Foreskin fibroblast (primary cell): ENCODE results near the gene THOC5.

DNA sequence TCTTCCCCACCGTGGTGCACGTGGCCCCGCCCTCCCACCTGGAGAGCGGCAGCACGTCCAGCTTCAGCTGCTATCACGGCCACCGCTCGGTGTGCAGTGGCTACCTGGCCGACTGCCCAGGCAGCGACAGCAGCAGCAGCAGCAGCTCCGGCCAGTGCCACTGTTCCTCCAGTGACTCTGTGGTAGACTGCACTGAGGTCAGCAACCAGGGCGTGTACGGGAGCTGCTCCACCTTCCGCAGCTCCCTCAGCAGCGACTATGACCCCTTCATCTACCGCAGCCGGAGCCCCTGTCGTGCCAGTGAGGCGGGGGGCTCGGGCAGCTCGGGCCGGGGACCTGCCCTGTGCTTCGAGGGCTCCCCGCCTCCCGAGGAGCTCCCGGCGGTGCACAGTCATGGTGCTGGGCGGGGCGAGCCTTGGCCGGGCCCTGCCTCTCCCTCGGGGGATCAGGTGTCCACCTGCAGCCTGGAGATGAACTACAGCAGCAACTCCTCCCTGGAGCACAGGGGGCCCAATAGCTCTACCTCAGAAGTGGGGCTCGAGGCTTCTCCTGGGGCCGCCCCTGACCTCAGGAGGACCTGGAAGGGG lies 11.8 kb downstream of the C22orf31 start:
- RRBS: 85% methylated on average over 13 of the region's 33 CpGs

- RRBS: no CpG with 5 or more reads among the region's 7 CpGs
Observed at GRCh38 chr22:29206573-29206880, 831 bp downstream of the EMID1 start.

- RRBS: 65% methylated on average over 3 of the region's 15 CpGs
Observed at GRCh38 chr22:29208675-29209482, 3.2 kb downstream of the EMID1 start.

DNA sequence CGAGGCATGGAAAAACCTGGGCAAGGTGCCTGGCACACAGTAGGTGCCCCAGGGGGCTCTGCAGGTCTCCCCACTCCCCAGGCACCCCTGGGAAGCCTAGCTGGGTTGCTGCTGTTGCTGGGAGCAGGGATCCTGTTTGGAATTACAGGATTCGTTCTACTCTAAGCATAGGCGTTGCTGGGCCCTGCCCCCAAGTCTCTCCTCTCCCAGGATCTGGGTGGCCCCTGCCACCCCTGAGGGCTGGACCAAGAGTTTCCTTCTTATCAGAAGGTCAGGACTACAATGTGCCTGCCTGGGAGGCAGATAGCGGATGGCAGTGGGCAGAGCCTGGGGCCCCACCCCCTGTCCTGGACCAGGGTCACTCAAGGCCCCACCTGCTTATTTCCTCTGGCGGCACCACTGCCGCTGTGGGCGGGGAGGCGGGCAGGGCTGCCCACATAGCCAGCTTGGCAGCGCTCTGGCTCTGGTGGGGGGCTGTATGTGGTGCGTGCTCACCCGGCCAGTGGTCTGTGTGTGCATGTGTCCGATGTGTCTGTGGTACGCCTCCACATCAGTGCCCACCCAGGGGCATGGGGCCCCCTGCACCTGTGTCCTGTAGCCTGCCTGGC lies 2.8 kb downstream of the GAS2L1 start:
- RRBS: no CpG with 5 or more reads among the region's 13 CpGs

DNA sequence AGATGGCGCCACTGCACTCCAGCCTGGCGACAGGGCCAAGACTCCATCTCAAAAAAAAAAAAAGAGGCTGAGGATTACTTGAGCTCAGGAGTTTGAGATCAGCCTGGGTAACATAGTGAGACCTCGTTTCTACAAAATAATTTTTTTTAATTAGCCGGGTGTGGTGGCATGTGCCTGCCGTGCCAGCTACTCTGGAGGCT lies 24.9 kb downstream of the AP1B1 start:
- RRBS: no CpG with 5 or more reads among the region's 5 CpGs

DNA sequence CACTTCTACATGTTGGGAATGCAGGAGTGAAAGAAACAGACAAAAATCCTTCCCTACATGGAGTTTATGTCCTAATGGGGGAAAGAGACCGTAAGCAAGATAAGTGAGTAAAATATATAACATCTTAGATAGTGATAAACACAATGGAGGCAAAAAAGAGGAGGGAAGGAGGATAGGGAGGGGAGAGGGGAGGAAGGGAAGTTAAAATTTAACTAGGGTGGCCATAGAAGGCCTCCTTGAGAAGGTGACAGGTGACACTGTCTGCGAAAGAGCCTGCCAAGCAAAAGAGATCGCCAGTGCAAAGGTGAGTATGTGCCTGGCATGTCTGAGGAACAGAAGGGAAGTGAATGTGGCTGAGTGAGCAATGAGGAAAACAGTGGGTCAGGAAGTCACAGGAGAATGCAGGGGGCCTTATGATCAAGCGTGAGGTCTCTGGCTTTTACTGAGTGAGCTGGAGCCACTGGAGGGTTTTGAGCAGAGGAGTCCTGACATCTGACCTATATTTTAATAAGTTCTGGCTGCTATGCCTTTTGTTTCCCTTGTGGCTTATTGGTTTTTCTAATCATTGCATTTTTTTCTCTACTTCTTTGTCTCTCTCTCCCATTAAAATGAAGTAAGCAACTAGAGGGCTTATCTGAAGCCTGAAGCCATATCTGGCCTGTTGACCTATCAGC lies 5.8 kb downstream of the AP1B1 start:
- RRBS: no CpG with 5 or more reads among the region's 4 CpGs

GRCh38 chr22:29477812-29478448 lies 2.1 kb upstream of the NEFH start:
- RRBS: no CpG with 5 or more reads among the region's 8 CpGs

DNA sequence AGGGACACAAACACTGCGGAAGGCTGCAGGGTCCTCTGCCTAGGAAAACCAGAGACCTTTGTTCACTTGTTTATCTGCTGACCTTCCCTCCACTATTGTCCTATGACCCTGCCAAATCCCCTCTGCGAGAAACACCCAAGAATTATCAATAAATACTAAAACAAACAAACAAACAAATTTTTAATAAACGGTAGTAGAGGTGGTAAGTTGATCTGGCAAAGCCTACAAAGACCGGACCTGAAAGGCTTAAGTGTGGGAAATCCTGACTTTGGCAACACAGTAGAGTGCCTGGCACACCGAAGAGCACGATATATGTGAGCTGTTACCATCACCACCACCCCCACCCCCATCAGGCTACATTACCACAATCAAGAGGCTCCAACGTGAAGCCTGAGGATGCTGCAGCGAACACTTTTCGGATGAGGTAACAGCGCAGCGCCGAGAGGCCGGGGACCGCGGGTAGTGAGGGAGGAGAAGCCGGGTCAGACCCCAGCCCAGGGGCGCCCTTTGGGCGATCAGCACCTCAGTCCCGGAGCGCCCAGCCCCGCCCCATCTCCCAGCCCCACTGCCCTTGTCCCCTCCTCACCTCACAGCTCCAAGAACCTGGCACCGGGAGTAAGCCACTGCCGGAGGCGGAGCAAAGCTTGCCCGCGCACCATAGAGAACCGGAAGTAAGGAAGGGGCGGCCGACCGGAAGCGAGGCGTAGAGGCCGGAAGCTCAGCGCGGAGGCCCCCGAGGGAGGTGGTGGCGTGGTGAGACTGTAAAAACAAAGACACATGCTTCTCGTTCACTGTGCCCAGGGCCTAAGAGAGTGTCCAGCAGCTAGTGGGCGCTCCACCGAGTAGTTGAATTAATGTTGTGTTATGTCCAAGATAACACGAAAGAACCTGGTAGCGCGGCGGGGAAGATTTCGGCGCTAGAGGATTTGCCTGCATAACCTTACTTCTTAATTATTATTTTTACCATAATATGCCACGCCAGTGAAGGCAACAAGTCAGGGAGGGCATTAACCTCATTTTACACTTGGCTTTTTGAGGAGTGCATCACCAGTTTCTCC lies at the start of gene THOC5:
Gene THOC5 (minus strand): TSS at position 673 of the 1,058 bp plus-strand sequence.
- RRBS: 3% methylated on average over 7 of the region's 47 CpGs

GRCh38 chr22:29648317-29648769 lies 44.9 kb downstream of the NF2 start:
- RRBS: no CpG with 5 or more reads among the region's 3 CpGs

DNA sequence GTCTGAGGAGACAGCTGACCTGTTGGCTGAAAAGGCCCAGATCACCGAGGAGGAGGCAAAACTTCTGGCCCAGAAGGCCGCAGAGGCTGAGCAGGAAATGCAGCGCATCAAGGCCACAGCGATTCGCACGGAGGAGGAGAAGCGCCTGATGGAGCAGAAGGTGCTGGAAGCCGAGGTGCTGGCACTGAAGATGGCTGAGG lies 46.6 kb upstream of the CABP7 start:
- RRBS: no CpG with 5 or more reads among the region's 8 CpGs

DNA sequence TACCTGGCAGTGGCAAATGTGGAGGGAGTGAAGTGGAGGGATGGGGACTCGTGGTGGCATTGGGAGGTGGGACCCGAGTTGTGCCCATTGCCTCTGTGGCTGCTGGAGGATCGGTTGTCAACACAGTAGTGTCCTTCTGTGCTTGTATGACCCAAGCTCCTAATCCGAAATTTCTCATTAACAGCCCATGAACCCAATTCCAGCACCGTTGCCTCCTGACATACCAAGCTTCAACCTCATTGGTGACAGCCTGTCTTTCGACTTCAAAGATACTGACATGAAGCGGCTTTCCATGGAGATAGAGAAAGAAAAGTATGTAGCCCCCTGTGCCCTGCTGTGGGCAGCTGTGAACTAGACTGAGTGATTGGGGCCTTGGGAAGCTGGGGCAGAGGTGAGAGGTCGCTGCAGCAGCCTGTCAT lies 41.8 kb upstream of the CABP7 start:
- RRBS: no CpG with 5 or more reads among the region's 8 CpGs

- RRBS: no CpG with 5 or more reads among the region's 5 CpGs
Observed at GRCh38 chr22:29885347-29886024, 2.5 kb downstream of the MTMR3 start.

- RRBS: no CpG with 5 or more reads among the region's 3 CpGs
Observed at GRCh38 chr22:30076979-30077693, 3.1 kb upstream of the HORMAD2 start.

GRCh38 chr22:30182390-30182695 lies 64.2 kb downstream of the LIF start:
- RRBS: no CpG with 5 or more reads among the region's 2 CpGs

DNA sequence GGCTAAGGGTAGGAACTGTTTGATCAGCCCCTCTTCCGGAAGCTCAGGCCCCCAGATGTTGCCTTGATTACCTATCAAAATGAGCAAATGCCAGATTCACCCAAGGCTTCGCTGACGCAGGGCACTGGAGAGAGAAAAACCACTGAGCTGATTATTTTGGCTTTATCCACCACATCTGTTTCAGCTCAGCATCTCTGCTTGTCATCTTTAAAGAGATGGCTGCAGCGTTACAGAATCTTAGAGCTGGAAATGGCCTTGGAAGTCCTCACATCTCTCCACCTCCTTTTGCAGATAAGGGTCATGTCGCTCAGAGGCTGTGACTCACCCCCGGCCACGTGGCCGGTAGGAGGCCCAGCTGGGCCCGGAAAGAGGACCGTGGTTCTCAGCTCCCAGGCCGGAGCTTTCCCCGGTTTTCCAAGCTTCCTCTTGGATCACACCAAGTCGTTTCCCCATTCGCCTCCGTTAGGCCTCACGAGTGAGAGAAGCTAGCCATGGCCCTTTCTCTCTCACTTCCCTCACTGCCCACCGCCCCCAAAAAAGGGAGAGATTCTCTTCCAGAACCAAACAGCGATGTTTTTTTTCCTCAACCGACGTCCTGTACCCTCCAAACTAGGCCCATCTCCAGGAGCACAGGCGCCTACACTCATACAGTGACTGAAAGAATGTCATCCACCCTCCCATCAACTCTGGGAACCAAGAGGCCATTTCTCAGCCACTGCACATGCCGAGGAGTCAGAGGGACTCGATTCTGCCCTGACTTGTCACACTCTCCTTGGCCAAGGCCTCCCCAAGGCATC lies 37.7 kb downstream of the LIF start:
- RRBS: no CpG with 5 or more reads among the region's 23 CpGs

DNA sequence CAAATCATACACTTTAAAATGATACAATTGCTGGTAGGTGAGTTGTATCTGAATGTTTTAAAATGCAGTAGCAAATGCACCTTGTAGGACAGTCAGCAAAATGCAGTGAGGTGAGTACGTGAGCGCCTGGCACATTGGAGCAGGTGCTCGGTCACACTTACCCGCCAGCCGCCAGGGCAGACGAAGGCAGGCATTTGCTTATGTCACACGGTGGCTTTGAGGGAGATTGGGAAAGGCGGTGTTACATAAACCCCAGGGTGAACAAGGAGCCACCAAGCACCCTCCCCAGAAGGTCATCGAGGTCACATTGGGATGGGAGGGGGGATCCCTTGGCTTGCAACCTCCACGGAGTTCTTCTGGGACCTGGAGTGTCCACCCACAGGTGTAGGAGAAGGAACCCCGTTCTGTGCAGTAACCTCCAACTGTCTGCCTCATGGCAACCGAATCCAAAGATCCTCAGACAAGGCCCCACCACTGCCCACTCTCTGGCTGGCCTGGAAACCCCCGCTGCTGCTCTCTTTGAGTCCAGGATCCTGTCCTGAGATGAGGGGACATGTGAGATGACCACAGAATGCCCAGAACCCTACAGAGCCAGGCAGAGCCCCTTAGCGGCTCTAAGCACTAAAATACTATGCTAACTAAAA lies 6.7 kb upstream of the OSM start:
- RRBS: no CpG with 5 or more reads among the region's 14 CpGs

DNA sequence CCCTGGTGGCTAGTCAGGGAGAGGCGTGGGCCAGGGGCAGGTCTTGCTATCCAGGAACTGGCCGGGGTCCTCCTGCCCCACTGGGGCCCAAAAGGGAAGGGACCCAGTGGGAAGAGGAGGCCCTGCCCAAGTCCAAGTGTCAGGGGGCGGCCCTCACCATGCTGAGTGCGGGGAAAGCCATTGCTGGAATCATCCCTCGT lies 2.4 kb downstream of the CASTOR1 start:
- RRBS: no CpG with 5 or more reads among the region's 5 CpGs

DNA sequence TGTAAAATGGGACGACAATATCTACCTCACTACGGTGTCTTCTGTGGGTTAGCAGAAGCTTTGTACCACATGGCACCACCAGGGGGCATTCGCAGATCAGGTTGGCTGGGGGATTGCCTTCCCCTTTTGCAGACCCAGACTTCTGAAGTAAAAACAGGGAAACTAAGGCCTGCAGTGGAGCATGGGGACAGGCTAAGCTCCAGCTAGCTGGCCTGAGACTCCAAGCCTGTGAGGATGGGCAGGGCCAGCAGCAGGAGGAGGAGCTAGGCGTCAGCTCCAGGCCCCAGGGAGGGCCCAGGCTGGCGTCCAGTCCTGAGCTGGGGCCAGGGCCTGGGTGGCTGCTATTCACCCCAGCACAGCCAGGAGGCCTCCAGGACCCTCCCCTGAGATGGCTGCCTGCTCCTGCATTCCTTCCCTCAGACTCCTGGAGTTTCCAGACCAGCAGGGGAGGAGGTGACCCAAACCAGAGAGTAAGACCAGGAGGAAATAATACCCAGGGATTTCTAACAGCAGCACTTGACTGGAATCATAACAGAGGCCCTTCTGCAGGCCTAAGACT lies 1.4 kb downstream of the CASTOR1 start:
- RRBS: no CpG with 5 or more reads among the region's 5 CpGs

GRCh38 chr22:30296546-30297251 lies 7.4 kb upstream of the CASTOR1 start:
- RRBS: no CpG with 5 or more reads among the region's 7 CpGs